ENCODE measurements around a stretch of chr10.

DNA sequence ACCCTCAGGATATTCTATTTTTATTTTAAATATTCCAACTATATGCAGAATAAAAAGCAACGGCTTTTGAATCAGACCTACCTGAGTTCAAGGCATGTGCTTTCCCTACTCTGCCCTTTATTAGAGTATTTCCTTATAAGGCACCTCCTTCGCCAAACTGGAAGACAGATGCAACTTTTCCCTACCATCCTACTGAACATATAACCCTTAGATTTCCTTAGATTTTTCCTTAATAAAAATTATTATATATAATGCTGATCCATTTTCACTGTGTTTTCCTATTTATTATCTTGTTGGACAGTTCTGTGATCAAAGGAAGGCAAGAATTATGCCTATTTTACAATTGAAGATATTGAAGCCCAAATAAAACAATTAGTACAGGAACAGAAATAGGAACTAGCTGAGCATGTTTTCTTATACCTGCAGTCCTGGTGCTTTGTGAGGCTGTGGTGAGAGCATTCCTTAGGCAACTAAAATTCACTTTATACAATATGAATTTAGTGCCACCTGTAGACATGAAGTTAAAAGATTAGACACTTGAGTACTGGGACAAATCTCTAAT lies 1.4 kb downstream of the ADK start:
- PRO-cap = no peak
- RAMPAGE, long total RNA, 3 experiments = no peak in any of the 3 experiments

- PRO-cap = no peak
- RAMPAGE, long total RNA, 3 experiments = no peak in any of the 3 experiments
These were observed 86.9 kb downstream of the ADK start for GRCh38 chr10:74237911-74238300.

- PRO-cap = bidirectional peak, plus-strand start at chr10:74825931, minus-strand start at chr10:74825849; unidirectional peak, minus-strand start at chr10:74826097
- RAMPAGE, long total RNA, 3 experiments = no peak in any of the 3 experiments
These were observed 650 bp upstream of the KAT6B start for GRCh38 chr10:74825772-74826128.

GRCh38 chr10:74827003-74827619 lies 711 bp downstream of the KAT6B start:
- PRO-cap = no peak
- RAMPAGE, long total RNA, 3 experiments = no peak in any of the 3 experiments

- PRO-cap = no peak
- RAMPAGE, long total RNA, 3 experiments = no peak in any of the 3 experiments
These were observed 27.7 kb downstream of the KAT6B start for GRCh38 chr10:74854015-74854613.

DNA sequence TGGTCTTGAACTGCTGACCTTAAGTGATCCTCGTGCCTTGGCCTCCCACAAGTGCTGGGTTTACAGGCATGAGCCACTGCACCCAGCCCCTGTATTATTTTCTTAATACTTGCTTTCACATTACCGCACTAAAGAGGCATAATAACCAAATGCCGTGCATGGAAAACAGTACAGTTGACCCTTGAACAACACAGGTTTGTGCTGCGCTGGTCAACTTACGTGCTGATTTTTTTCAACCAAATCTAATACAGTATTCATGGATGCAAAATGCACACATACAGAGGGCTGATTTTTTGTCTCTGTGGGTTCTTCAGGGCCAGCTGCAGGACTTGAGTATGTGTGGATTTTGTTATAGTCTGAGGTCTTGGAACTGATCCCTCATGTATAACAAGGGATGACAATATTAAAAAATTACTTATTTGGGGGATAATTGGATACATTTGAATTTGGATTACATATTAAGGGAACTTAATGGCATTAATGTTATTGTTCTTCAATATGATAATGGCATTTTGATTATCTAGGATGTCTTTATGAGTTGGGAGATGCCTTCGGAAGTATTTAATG lies 39.4 kb downstream of the KAT6B start:
- PRO-cap = no peak
- RAMPAGE, long total RNA, 3 experiments = no peak in any of the 3 experiments

- PRO-cap = no peak
- RAMPAGE, long total RNA, 3 experiments = no peak in any of the 3 experiments
These were observed 105.6 kb downstream of the DUSP29 start for GRCh38 chr10:74967736-74968403.

DNA sequence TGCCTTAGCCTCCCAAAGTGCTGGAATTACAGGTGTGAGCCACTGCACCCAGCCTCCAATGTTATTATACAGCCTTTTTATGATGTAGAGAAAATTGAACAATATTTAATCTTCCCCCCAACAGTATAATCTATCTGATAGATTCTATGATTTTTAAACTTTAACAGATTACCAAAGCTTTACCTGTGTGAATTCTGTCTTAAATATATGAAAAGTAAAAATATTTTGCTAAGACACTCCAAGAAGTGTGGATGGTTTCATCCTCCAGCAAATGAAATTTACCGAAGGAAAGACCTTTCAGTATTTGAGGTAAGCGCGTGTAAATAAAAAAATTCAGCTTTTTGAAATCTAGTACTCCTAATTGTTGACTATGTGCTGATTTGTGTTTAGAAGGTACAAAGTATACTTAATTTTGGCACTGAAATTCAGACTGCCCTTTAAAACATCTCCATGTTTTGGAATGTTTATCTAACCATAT lies 91.8 kb downstream of the DUSP29 start:
- PRO-cap = no peak
- RAMPAGE, long total RNA, 3 experiments = no peak in any of the 3 experiments

DNA sequence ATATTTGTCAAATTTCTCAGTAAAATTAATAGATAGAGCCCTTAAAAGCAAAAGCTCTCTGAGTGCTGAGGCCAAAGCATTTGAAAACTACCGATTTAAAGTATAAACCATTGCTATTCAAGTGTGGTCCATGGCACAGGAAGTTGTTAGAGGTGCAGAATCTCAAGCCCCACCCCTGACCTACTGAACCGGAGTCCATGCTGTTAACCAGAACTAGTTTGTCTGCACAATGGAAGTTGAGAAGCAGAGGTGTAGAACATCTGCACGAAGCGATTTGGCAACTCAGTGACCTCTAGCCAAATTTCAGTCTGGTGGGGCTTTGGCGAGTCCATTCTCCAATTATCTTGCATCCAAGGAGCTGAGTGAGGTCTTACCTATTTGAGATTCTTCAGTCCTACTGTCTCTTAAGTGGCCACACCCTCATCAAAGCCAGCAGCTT lies 58.9 kb downstream of the DUSP29 start:
- PRO-cap = no peak
- RAMPAGE, long total RNA, 3 experiments = no peak in any of the 3 experiments

GRCh38 chr10:75021692-75022557 lies 51.5 kb downstream of the DUSP29 start:
- PRO-cap = no peak
- RAMPAGE, long total RNA, 3 experiments = no peak in any of the 3 experiments

DNA sequence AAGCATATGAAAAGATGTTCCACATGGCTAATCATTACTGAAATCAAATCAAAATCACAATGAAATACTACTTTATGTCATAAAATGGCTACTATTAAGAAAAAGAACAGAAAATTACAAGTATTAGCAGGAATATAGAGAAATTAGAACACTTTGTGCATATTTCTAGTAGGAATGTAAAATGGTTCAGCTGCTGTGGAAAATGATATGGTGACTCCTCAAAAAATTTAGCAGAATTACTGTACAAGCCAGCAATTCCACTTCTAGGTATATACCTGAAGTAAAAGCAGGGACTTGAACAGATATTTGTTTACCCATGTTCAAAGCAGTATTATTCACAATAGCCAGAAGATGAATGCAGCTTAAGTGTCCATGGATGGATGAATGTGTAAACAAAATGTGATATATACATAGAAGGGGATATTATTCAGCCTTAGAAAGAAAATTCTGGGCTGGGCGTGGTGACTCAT lies 25.4 kb downstream of the SAMD8 start:
- PRO-cap = no peak
- RAMPAGE, long total RNA, 3 experiments = no peak in any of the 3 experiments

GRCh38 chr10:75156058-75156742 lies 44.7 kb downstream of the SAMD8 start:
- PRO-cap = no peak
- RAMPAGE, long total RNA, 3 experiments = no peak in any of the 3 experiments

DNA sequence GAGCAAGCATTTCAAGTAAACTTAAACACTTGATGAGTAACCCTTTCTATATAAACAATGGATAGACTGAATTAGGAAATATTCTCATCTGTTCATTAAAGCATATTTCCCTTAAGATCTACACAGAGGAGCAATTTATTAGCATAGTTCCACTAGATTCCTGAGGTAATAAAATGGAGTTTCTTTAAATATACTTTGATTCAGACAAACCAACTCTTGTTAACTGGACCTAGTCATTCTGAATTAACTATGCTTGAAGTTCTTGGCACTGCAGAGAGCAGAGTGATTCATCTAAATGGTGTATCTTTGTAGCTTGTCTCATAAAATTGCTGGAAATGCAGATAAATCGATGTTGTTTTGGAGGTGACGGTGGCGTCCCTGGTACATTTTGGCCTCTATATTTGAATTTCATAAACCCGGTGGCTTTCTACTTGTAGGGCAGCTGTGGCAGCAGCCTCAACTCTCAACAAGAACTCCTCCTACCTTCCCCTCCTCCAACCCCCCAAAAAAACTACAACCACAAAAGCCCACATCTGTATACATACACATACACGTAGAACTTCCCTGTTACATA lies 15.3 kb upstream of the VDAC2 start:
- PRO-cap = no peak
- RAMPAGE, long total RNA, 3 experiments = no peak in any of the 3 experiments

DNA sequence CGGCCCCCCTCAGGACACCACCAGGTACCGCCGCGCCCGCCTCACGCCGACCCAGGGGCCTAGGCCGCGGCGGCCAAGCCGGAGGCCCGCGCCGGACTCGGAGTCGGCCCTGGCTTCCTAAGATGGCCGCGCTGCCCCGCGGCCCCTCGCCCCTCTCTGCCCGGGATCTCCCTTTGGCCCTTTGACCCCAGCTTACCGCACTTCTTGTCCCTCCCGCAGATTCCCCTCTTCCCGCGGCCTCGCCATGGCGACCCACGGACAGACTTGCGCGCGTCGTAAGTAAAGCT lies 262 bp downstream of the VDAC2 start:
- PRO-cap = no peak
- RAMPAGE, long total RNA, 3 experiments = no peak in any of the 3 experiments

DNA sequence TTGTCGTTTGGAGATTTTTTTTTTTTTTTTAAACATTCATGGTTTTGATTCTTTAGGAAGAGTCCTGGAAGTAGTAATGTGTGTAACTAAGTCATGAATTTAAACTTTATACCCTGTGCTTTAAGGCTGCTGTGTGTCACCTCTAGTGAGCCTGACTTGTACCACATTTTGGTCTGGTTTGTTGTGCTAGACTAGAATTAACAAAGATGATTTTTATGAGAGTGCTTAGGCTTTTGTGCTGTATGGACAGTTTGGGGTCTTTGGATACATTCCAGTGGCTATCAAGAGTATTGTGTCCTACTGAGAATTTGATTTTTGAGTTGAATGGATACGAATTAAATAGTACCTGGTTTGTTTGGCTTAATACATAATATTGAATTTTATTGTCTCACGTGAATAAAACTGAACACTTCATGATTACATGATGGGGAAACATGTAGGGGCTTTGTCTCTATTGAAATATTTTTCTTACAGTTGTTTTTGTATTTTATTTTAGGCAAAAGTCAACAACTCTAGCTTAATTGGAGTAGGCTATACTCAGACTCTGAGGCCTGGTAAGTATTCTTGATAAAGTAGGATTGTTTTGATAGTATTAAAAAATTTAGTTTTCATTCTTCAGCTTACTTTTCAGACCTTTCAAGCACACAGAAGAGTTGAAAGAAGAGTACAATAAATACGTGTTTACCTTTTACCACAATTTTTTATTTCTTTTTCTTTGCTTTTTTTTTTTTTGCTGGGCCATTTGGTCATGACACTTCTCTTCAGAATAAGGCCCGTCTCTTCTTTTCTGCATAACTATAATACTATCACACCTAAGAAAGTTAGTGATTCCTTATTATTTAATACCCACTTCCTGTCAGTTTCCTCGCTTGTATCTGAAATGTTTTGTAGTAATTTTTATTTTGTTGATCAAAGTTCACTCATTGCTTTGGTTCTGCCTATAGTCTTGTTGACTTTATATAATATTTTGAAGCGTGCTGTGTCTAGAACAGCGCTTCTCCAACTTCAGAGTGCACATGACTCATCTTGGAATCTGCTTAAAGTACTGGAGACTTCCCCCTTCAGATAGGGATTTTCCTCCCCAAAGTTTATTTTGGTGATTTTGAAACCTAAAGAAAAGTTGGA lies 6.2 kb downstream of the COMTD1 start:
- PRO-cap = no peak
- RAMPAGE, long total RNA, 3 experiments = start-site peak on the plus strand in 1 of 3 experiments, centred at position 534 of the sequence, 80 reads per replicate

DNA sequence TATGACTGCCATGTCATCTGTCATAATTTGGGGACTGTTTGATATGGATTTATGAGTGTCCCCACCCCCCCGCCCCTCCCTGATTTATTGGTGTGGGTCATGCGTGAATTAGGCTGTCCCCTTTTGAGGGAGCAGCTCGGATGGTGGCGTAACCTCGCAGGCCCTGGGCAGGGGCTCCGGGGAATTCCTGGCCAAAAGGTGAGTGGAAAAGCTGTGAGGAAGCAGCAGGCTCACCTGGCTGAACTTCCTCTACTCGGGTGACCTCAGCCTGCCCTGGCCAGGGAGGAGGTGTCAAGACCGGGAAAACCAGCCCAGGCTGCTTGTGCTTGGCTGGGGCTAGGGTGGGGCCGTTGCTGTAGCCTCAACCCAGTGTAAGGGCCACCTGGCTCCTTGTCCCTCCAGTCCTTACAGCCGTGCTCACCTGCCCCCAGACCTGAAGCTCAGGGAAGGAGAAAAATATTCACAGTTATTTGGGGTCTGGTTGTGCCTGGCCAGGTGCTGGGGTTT lies 26.9 kb upstream of the COMTD1 start:
- PRO-cap = no peak
- RAMPAGE, long total RNA, 3 experiments = no peak in any of the 3 experiments

DNA sequence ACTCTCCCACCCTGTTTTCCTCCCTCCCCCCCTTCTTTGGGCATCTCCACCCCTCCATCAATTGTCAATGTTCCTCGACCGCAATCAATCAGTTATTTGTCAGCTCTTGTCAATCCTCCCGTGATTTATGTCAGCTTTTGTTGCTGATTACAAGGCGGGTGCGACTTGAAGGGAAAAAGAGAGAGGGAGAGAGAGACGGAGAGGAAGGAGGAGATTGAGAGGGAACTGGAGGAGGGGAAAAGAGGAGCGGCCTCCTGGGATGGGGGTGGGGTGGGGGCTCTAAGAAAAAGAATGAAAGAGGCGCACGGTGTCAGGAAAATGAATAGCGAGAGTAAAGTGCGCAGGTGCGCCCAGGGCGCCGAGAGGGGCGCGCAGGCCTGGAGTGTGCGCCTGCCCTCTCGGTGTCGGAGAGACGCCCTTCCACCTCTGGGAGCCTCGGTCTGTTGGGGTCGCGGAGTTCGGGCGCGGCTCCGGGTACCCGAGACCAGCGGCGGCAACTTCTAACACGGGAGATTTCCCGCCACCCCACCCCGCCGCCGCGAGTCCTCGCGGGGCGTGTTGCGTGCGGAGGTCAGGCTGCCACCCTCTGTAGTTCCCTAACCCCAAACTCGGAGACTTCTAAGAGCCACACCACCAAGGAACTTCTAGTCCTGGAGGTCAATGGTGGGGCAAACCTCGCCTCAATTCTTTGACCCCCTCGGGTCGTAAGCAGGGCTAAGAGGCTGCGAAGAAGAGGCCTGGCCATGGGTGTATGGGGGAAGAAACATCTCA lies 1.1 kb upstream of the ZNF503 start:
- PRO-cap = unidirectional peak, plus-strand start at position 343 of the sequence; unidirectional peak, plus-strand start at position 353 of the sequence
- RAMPAGE, long total RNA, 3 experiments = no peak in any of the 3 experiments

GRCh38 chr10:75408944-75410011 lies 7.7 kb upstream of the ZNF503 start:
- PRO-cap = bidirectional peak, plus-strand start at chr10:75409148, minus-strand start at chr10:75409073; bidirectional peak, plus-strand start at chr10:75409745, minus-strand start at chr10:75409654
- RAMPAGE, long total RNA, 3 experiments = no peak in any of the 3 experiments

- PRO-cap = no peak
- RAMPAGE, long total RNA, 3 experiments = no peak in any of the 3 experiments
These were observed 145.8 kb downstream of the LRMDA start for GRCh38 chr10:75576852-75578056.

- PRO-cap = no peak
- RAMPAGE, long total RNA, 3 experiments = no peak in any of the 3 experiments
These were observed 186.0 kb downstream of the LRMDA start for GRCh38 chr10:75617375-75617867.